GM12891 (cell line): ENCODE data around the genes CLEC5A, MGAM2 and OR2F1.

- RRBS, result no CpG with 5 or more reads among the region's 2 CpGs
Measured at GRCh38 chr7:140827116-140827678, 97.5 kb downstream of the BRAF start.

- RRBS, result no CpG with 5 or more reads among the region's 3 CpGs
Measured at GRCh38 chr7:141946722-141947221, at the start of gene CLEC5A. Gene CLEC5A (minus strand): TSS chr7:141946974.

- RRBS, result no CpG with 5 or more reads among the region's 24 CpGs
Measured at GRCh38 chr7:141985782-141986376, 9.8 kb upstream of the MGAM start.

DNA sequence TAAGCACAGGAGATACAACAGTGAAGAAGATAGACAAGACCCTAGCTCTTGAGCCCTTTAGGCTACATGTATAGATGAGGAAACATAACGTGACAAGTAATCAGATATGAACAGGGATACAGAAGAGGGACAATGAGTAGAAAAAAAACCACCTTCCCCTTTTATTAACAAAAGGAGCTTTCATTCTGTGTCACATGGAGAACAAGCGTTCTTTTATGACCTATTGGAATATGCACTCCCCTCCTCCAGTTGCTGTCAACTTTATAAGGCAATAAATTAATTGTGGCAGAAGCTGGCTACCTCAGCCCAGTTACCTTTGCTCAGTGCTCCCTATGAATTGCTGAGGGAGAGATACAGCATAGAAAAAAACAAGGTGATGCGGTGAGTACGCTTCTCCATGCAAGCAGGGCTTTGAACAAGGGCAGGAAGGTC lies at the start of gene MGAM2:
Gene MGAM2 (plus strand): TSS at position 292 of the 432 bp plus-strand sequence.
- RRBS, result no CpG with 5 or more reads among the region's 4 CpGs

GRCh38 chr7:142225498-142225854 lies 32.4 kb downstream of the PRSS58 start:
- RRBS, result no CpG with 5 or more reads among the region's 3 CpGs

DNA sequence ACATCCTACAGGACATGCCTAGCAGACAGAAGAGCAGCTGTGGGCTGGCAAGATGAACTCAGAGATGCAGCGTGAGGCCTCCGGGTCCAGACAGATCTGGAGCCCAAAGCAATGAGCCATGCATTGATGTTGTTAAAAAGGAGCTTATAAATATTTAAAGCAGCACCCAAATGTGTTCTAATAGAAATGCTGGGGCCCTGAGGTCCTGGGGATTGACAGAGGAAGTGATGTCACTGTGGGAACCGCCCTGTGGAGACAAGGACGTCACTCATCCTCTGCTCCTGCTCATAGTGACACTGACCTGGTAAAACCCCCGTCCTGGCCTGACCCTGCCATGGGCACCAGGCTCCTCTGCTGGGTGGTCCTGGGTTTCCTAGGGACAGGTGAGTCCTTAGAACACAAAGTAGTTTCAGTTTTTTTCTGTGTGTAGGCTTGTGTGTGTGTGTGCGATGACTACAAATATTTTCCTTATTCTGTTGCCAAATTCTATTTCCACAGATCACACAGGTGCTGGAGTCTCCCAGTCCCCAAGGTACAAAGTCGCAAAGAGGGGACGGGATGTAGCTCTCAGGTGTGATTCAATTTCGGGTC lies 197.1 kb upstream of the PRSS58 start:
- RRBS, result no CpG with 5 or more reads among the region's 9 CpGs

GRCh38 chr7:142500370-142500821 lies 242.5 kb upstream of the PRSS58 start:
- RRBS, result no CpG with 5 or more reads among the region's 4 CpGs

GRCh38 chr7:142520247-142521032 lies 228.8 kb upstream of the PRSS1 start:
- RRBS, result no CpG with 5 or more reads among the region's 9 CpGs

GRCh38 chr7:142615389-142615905 lies 133.8 kb upstream of the PRSS1 start:
- RRBS, result no CpG with 5 or more reads among the region's 6 CpGs

GRCh38 chr7:142618612-142619095 lies 130.6 kb upstream of the PRSS1 start:
- RRBS, result no CpG with 5 or more reads among the region's 5 CpGs

GRCh38 chr7:142656390-142656965 lies 92.8 kb upstream of the PRSS1 start:
- RRBS, result no CpG with 5 or more reads among the region's 3 CpGs

- RRBS, result no CpG with 5 or more reads among the region's 10 CpGs
Measured at GRCh38 chr7:142795082-142795931, 24.5 kb downstream of the PRSS2 start.

DNA sequence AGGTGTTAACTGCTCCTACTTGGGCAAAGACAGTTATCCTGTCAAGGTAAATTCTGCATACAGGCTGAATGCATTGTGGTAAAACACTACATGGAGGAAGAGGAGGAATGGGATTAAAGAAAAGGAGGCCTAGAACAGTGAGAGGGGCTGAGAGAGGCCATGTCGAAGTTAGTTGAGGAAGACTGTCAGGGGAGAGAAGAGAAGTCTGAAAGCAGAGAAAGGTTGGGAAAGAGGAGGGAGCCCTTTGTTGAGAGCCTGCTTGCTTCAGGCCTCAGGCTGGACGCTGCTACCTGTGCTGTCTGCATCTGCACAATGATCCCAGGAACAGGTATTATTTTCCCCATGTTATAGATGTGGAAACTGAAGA lies 32.6 kb downstream of the PRSS2 start:
- RRBS, result no CpG with 5 or more reads among the region's 2 CpGs

DNA sequence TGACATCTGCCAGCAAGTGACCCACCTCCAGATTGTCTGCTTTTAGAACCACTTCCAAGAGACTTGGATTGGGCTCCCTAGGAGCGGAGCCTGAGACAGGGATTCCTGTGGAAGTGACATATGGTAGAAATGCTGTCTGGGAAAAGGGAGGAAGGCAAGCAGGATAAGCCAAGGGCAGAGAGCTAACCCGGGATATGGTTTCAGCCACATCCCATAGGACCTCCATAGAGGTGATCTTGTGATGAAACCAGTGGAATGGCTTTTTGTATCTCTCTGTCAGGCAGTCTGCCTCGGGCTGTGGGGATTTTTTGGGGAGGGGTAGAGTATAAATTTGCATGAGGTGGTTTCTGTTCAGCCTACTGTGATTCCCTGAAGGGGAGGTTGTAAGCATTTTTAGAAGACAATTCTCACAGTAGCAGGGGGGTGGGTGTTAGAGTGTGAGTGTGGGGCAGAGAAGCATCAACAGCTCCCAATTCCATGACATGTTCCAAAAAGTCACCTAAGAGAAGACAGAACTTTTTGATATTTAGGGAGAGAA lies 11.9 kb downstream of the OR9A2 start:
- RRBS, result no CpG with 5 or more reads among the region's 3 CpGs

DNA sequence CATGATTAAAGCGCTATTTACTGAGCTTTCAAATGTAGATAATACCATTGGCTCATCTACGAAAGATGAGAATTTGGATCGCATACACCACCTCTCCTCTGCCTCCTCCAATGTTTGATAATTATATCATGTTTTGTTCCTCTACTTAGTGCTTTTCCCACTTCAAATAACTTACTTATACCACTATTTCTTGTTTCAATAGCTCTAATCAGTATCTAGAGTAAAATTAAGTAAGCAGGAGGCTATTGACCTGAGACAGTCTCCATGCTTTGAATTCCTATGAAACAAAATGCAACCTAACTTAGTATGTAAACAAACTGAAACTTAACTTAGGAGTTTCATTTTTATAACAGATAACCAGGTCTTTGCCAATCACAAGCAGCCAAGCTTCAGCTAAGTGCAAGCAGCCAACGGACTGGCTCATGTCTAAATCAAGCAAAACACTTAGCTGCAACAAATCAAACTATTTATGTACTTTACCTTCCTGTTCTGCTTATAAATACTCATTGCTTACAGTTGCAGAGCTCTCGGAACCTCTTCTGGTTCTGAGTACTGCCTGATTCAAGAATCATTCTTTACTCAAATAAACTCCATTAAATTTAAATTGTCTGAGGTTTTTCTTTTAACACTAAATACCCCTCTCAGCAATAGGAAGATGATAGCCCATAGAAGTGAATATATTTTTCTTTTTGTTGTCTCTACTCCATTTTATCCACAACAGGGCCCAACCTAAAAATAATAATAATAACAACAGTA lies 4.4 kb upstream of the GSTK1 start:
- RRBS, result no CpG with 5 or more reads among the region's 5 CpGs

DNA sequence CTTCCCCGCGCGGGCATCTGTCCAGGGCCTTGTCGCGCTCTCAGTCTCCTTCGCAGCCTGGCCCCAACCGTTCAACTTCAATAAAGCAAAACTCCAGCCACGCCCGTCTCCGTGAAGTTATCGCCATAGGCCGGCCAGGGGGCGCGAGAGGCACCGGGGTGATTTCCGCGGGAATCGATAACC lies 311 bp upstream of the CASP2 start:
- RRBS, result no CpG with 5 or more reads among the region's 18 CpGs

GRCh38 chr7:143361133-143361582 lies 1.4 kb downstream of the FAM131B start:
- RRBS, result 60% methylated on average over 2 of the region's 15 CpGs

DNA sequence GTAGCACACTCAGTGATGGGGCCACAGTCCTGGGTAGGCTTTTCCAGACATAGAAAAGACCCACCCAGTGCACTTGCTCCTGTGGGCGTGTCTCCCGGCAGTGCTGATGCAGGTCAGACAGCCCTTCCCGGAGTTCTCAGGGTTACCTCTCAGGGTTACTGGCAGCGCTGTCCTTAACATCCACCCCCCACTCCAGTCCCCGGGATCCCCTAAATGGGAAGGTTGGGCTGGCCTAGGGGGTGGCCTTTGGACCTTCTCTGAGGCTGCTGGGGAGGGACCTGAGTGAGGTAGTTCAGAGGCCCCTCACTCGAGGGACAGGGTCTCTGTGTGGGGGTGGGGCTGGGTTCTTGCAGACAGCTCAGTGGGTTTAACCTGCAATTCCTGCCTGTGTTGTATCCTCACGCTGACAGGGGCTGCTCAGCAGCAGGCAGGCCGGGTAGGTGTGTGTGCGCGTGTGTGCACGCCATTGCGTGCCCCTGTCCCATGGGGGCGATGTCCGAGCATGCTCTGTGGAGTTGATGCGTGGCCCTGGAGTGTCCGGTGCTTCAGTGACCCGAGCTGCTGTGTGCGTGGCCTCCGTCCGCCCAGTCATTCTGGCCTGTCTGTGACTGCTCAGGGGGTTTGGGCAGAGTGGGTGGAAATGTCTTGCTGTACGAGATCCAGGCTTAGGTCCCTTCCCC lies 6.3 kb downstream of the ZYX start:
- RRBS, result 98% methylated on average over 2 of the region's 21 CpGs

DNA sequence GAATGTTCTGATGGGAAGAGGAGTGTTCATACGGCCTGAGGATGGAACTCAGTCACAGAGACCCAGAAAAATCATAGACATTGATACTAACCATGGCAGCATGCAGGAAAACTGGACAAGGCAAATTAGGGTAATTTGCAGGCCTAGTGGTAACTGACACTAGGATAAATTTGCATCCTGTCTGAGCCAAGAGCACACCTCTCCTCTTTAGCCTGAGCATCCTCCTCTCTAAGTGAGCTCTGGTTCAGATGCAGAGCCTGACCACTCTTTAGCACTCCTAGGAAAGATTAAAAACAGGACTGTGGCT lies 214 bp upstream of the TAS2R41 start:
- RRBS, result no CpG with 5 or more reads among the region's 1 CpG

DNA sequence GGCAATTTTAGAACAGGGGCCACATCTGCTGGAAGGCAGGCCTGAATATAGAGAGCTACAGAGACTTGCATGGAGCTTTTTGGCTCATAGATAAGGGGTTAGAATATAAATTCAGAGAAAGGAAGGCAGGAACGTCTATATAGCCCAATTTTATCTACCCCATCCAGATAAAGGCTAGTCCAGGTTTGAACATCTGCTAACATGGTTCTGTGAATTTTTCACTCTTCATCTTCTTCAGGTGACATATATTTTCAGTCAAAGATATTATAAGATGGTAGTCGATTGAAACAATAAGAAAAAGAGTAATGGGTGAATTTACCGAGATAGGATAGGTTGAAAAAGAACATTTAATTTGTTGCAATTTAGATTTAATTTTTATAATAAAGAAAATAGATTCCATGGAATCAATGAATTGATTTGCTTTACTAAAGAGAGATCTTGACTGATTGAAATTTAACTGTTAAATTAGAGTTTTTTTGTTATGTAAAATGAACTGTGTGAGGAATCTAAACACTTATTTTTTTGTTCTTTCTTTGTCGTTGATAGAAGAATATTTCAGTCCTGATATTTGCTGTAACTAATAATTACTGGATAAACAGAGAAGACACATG lies at the start of gene OR2F1:
Gene OR2F1 (plus strand): TSS at position 380 of the 611 bp plus-strand sequence.
- RRBS, result no CpG with 5 or more reads among the region's 4 CpGs